Epithelial cell of proximal tubule (primary cell): ENCODE measurements around a stretch of chr3.

GRCh38 chr3:12833196-12834315, 7.8 kb downstream of the RPL32 start:
- RAMPAGE, long total RNA = no peak
- RRBS = no CpG with 5 or more reads among the region's 13 CpGs

DNA sequence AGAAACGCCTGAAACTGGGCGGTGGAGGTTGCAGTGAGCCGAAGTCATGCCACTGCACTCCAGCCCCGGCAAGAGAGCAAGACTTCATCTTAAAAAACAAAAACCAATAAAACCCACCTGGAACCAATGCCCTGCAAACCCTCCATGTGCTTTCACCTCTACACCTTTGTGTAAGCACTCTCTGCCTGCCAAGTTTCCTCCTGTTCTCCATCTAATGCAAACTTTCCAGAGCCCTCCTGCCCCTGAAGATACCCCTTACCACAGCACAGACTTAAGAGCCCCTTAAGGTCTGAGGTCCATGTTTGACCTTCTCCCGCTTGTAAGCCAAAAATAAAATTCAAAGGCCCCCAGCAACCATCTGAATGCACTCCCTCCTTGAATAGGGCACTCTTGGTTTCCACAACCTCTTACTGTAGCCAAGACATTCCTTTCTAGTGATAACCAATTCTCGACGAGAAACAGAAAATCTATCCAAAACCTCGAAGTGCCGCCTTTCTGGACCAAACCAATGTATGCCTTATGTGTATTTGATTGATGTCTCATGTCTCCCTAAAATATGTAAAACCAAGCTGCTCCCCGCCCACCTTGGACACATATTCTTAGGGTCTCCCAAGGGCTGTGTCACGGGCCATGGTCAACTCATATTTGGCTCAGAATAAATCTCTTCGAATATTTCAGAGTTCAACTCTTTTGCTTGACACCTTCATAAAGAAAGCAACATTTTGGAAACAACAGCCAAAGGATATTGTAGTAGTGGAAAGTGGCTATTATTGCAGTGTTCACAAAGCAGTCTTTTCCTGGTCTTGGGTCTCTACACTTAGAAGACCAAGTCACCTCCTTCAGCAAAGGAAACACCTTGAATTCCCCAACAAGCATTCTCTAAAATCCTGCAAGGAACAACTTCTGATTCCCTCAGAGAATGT, 2.8 kb downstream of the RPL32 start:
- RAMPAGE, long total RNA = no peak
- RRBS = no CpG with 5 or more reads among the region's 12 CpGs

DNA sequence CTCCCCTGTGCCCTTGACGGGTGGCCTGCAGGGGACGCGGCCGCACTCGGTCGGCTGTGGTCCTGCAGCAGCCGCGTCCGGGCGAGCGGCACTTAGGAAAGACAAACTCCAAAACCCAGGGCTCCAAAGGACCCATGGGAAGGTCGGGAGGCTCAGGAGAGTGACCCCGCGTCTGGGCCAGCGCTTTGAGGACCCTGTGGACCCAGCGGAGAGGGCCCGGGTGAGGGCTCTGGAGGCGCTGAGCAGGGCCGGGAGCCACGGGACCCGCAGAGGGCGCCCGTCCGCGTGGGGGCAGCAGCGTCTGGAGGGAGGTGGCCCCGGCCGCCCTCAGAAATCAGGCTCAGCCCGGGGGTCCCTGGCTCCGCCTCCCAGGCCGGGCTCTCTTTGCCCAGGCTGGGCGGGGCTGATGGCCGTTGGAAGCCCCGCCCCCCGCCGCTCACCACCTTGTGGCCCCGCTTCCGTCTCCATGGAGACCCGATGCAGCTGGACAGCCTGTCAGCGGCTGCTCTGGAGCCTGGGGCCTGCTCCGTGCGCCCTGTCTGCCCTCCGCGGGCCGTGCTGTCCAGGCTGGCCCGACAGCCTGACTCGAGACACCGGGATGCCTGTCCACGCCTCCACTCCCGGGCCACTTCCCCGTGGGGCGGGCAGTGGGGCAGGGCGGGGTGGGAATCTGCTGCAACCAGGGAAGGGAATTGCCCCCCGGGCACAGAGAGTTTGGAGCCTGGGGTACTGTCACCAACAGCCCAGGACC, 34.7 kb upstream of the RPL32 start:
- RAMPAGE, long total RNA = no peak
- RRBS = 3% methylated on average over 3 of the region's 54 CpGs

DNA sequence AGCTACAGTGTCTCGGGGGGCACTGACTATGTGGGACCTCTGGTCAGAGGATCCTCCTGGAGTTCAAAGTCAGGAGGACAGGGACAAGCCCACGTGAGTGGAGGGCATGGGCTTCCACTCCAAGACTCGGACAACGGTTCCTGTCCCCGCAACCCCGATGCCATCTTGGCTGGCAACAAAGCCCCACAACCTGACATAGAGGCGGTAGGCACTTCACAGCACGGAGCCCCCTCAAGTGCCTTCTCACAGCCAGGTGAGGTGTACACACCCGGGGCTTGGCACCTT, 70.3 kb upstream of the RPL32 start:
- RAMPAGE, long total RNA = no peak
- RRBS = no CpG with 5 or more reads among the region's 9 CpGs

GRCh38 chr3:12923497-12923982, 82.2 kb upstream of the RPL32 start:
- RAMPAGE, long total RNA = no peak
- RRBS = 90% methylated on average over 1 of the region's 13 CpGs

DNA sequence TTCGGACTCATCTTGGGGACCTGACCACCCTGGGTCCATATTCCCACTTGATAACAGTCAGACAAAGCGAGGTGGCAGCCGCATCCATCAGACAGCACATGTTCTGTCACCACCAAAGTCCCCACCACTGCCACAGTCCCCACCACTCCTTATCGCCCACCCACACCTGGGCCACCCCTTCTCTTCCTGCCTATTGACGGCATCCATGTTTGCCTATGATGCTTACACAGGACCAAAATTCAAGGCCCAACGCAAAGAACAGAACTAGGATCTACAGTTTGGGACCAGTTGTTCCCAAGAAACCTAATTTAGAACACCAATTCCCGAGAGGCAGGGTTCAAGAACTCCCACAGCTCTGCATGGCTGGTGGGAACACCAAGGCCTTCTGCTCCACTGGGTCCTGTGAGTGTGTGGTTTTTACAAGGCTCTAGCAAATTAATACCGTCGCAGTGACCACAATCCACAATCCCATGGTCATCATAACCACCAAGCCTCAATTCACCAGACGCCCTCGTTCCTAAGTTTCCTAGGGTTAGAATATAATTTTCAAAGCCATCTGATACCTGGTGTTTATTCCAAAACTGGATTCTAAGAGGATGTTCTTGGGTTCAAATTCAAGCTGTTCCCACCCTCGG, 114.8 kb upstream of the RPL32 start:
- RAMPAGE, long total RNA = no peak
- RRBS = no CpG with 5 or more reads among the region's 12 CpGs

GRCh38 chr3:12959657-12960314, 113.4 kb downstream of the IQSEC1 start:
- RAMPAGE, long total RNA = no peak
- RRBS = no CpG with 5 or more reads among the region's 18 CpGs

GRCh38 chr3:12966284-12967537, 106.5 kb downstream of the IQSEC1 start:
- RAMPAGE, long total RNA = no peak
- RRBS = 2% methylated on average over 15 of the region's 53 CpGs

- RAMPAGE, long total RNA = no peak
- RRBS = no CpG with 5 or more reads among the region's 12 CpGs
These were observed 52.1 kb downstream of the IQSEC1 start for GRCh38 chr3:13021021-13021580.

- RAMPAGE, long total RNA = no peak
- RRBS = no CpG with 5 or more reads among the region's 9 CpGs
These were observed 3.7 kb downstream of the IQSEC1 start for GRCh38 chr3:13069446-13070065.

- RAMPAGE, long total RNA = no peak
- RRBS = no CpG with 5 or more reads among the region's 4 CpGs
These were observed 157.7 kb downstream of the NUP210 start for GRCh38 chr3:13262476-13262740.

DNA sequence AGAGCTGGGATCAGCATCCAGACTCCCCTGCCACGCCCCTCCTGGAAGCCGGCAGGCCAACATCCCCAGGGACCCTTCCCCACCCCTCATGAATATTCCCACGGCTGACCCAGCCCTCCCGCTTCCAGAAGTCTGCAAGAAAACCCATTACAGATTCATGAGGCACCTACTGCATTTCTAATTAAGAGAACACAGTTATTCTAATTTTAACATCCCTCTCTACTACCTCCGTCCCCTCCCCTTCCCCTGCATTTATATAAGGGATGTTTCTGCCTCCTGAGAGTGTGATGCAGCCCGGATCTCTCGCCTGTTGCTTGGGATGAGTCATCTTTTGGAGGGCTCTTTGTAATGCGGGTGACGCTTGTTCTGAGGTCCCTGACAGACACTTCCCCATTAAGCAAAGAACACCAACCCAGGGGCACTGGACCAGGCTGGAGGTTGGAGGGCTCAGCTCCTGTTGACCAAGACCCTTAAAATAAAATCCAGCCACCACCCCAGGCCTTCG, 118.7 kb downstream of the NUP210 start:
- RAMPAGE, long total RNA = no peak
- RRBS = no CpG with 5 or more reads among the region's 10 CpGs

DNA sequence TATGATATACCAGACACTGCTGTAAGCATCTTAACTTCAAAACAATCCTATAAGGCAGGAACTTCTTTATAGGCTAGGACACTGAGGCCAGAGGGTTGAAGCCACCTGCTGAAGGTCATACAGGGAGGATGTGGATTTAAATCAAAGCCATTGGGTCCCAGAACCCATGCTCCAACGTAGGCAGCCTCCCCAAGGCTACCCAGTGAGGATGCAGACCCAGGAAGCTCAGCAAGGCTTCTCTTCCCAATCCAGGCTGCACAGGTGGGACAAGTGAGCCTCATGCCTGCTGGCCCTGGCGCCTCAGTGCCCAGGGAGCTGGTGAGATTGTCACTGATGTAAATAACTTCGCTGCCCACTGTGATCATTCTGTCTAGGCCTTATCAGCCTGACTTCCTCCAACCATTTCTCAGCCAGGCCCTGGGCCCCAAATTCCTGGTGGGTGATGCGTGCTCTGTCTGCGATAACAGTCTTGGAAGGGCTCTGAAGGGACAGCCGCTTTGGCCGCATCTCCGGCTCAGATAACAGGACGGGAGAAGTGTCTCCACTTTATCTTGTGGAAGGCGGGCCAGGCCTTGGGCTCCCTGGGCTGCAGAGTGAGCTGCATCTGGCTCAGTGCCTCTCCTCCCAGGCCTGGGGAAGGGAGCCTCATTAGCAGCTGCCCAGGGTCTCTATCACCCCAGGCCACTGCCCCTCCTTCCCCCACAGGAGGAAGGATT, 2.3 kb upstream of the FBLN2 start:
- RAMPAGE, long total RNA = no peak
- RRBS = no CpG with 5 or more reads among the region's 10 CpGs

GRCh38 chr3:13608097-13608789, 59.3 kb downstream of the FBLN2 start:
- RAMPAGE, long total RNA = no peak
- RRBS = no CpG with 5 or more reads among the region's 11 CpGs

DNA sequence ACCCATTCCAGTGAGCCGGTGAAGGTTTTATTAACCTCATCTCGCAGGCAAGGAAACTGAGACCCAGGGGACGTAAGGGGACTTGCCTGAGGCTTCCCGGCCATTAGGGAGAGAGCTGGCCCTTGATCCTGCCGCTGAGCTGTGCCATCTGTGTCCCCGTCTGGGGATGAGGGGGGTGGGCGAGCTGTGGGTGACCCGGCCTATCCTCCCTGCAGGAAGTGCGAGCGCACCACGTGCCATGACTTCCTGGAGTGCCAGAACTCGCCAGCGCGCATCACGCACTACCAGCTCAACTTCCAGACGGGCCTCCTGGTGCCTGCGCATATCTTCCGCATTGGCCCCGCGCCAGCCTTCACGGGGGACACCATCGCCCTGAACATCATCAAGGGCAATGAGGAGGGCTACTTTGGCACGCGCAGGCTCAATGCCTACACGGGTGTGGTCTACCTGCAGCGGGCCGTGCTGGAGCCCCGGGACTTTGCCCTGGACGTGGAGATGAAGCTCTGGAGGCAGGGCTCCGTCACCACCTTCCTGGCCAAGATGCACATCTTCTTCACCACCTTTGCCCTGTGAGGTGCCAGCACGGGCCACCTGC, 88.5 kb downstream of the FBLN2 start:
- RAMPAGE, long total RNA = no peak
- RRBS = 46% methylated on average over 6 of the region's 31 CpGs

- RAMPAGE, long total RNA = no peak
- RRBS = no CpG with 5 or more reads among the region's 9 CpGs
These were observed 90.6 kb downstream of the FBLN2 start for GRCh38 chr3:13639490-13640014.

- RAMPAGE, long total RNA = no peak
- RRBS = 50% methylated on average over 1 of the region's 14 CpGs
These were observed 10.7 kb upstream of the WNT7A start for GRCh38 chr3:13890344-13891110.

GRCh38 chr3:14142292-14143394, 17.8 kb downstream of the TMEM43 start:
- RAMPAGE, long total RNA = no peak
- RRBS = no CpG with 5 or more reads among the region's 9 CpGs

DNA sequence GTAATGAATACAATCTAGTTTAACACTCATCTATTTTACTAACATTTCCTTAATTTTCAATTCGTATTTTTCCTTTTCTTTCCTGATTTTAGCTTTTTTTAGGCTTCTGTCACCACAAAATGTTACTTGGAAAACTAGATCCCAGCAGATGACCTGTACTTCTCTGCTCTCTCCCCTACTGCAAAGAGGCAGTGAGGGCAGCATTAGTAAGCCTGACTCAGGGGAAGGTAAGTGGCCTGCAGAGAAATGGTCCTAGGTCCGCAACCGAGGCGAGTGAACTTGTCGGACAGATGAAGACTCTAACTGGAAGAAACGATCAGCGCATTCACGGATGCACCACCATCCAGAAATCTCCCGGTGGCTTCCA, 20.4 kb downstream of the TMEM43 start:
- RAMPAGE, long total RNA = no peak
- RRBS = no CpG with 5 or more reads among the region's 9 CpGs

- RAMPAGE, long total RNA = no peak
- RRBS = no CpG with 5 or more reads among the region's 3 CpGs
These were observed 3.0 kb downstream of the XPC start for GRCh38 chr3:14175228-14176068.